BE2C (cell line): ENCODE data around the genes EIF3J, SPG11 and SQOR.

DNA sequence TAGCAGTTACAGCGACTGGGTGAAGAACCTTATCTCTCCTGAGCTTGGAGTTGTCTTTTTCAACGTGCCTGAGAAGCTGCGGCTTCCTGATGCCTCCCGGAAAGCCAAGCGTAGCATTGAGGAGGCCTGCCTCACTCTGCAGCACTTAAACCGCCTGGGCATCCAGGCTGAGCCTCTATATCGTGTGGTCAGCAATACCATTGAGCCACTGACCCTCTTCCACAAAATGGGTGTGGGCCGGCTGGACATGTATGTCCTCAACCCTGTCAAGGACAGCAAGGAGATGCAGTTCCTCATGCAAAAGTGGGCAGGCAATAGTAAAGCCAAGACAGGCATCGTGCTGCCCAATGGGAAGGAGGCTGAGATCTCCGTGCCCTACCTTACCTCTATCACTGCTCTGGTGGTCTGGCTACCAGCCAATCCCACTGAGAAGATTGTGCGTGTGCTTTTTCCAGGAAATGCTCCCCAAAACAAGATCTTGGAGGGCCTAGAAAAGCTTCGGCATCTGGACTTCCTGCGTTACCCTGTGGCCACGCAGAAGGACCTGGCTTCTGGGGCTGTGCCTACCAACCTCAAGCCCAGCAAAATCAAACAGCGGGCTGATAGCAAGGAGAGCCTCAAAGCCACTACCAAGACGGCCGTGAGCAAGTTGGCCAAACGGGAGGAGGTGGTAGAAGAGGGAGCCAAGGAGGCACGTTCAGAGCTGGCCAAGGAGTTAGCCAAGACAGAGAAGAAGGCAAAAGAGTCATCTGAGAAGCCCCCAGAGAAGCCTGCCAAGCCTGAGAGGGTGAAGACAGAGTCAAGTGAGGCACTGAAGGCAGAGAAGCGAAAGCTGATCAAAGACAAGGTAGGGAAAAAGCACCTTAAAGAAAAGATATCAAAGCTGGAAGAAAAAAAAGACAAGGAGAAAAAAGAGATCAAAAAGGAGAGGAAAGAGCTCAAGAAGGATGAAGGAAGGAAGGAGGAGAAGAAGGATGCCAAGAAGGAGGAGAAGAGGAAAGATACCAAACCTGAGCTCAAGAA, 4.7 kb downstream of the MAP1A start:
- RRBS, result no CpG with 5 or more reads among the region's 20 CpGs

DNA sequence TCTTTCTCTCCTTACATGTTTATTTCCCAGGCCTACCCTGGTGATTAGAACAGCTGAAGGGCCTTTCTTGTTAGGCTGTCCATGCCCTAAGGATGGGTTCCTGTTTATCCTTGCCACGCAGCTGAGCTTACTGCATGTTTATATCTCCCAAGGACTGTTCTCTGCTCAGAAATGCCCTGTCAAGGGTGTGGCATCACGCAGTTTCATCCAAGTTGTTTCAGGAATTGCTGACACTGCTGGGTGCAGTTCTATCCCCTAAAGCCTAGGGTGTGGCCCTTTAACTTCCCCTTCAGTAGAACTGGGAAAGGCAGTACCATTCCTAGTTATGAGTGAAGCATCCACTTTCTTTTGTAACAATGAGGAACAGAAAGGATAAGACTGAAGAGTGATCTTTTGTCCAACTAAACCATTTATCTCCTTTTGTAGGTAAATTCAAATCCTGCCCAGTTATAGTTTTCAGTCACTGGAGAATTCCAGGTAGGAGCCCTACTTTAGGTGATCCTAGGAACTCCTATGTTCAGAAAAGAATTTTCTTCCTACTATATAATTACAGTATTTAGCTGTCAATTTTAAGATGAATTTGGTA, 4.9 kb downstream of the ELL3 start:
- RRBS, result no CpG with 5 or more reads among the region's 2 CpGs

DNA sequence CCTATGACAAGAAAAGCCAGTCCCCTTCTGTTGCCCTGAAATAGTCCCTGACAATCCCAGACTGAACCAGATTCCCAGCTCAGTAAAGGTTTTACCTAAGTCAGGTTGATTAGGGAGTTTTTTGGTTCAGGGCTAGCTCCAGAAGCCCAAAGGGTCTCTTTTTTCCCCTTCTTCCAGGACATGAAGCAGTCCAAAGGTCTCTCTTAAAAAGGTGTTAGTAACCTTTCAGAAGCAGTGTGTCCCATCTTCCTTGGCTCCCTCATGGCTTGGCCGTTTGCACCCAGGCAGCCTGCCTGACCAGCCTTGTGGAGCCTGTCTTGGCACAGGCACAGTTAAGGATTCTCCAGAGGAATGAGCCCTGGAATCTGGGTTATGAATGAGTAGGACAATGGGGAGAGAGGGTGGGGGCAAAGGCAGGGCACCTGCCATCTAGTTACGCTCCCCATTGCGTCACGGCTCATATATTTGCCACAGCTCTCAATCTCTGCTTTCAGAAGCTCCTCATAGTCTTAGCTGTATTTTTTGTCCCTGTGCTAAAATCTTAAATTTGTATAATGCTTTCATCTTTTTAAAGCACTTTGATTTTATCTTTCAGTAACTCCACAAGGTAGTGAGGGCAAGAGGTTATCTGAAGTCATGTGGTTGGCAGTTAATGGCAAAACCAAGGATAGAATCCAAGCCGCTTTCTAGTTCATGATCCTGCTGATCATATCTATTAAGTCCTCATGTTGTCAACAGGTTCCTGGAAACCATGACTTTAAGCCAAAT, 50.6 kb downstream of the WDR76 start:
- RRBS, result no CpG with 5 or more reads among the region's 5 CpGs

GRCh38 chr15:44535848-44536281, 1.1 kb upstream of the EIF3J start:
- RRBS, result 7% methylated on average over 3 of the region's 17 CpGs

DNA sequence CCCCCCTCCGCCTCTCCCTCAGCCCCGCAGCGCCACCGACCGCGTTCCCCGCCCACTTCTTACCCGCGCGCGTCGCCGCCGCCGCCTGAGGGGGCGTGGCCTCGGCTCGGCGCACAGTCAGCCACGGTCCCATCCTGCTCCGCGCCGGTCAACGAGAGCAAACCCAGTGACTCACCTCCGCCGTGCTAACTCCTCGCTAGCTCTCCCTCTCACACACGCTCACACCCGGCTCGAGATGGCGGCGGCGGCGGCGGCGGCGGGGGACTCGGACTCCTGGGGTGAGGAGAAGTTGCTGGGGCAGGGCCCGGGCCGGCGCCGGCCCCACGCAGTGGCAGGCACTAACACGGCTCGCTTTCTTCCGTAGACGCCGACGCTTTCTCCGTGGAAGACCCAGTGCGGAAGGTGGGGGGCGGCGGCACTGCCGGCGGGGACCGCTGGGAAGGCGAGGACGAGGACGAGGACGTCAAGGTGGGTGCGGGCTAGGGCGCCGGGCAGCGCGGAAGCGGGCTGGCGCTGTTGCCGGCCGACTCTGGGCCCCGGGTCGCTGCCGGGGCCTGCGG, at the start of gene EIF3J:
EIF3J (plus strand) TSS at position 188 of the 560 bp plus-strand sequence.
- RRBS, result 1% methylated on average over 34 of the region's 73 CpGs

- RRBS, result under 1% methylated on average over 35 of the region's 72 CpGs
These were observed at the start of gene SPG11 for GRCh38 chr15:44662999-44664066. Gene SPG11, minus strand, starts transcription at chr15:44663662.

GRCh38 chr15:44724681-44725269, 11.6 kb upstream of the TRIM69 start:
- RRBS, result no CpG with 5 or more reads among the region's 6 CpGs

DNA sequence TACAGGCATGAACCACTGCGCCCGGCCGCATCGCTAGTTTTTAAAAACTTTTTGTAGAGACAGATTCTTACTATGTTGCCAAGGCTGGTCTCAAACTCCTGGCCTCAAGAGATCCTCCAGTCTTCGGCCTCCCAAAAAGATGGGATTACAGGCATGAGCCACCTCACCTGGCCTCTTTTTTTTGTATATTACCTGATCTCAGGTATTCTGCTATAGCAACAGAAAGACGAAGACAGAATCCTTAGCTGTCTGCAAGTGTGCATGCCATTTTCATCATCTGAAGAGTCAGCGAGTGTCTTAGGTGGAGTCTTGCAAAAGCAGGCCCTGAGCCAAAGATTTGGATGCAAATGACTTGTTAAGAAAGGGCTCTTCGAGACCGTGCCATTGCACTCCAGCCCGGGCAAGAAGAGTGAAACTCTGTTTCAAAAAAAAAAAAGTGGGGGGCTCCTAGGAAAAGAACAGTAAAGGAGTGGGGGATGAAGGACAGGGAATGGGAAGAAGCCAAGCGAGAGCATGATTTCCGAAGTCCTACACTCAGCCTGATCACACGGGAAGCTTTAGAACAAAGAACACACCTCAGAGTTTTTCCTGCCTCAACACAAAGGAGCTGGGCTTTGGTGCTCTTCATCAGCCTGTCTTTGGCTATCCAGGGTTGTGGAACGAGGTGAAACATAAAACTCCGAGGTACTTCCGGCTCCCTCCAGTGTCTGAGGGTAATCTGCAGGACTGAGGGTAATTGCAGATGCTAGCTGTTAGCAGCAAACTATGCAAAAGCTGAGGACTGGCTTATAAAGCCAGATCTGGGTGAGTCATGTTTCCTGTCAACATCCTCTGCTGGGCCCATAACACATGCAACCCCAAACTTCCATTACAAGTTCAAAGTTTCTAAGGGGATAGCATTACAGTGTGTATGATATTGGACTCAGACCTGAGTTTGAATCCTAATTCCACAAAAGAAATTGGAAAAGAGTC, 10.0 kb upstream of the TRIM69 start:
- RRBS, result no CpG with 5 or more reads among the region's 16 CpGs

DNA sequence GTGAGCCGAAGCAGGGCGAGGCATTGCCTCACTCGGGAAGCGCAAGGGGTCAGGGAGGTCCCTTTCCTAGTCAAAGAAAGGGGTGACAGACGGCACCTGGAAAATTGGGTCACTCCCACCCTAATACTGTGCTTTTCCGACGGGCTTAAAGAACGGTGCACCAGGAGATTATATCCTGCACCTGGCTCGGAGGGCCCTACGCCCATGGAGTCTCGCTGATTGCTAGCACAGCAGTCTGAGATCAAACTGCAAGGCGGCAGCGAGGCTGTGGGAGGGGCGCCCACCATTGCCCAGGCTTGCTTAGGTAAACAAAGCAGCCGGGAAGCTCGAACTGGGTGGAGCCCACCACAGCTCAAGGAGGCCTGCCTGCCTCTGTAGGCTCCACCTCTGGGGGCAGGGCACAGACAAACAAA, 3.1 kb downstream of the TRIM69 start:
- RRBS, result no CpG with 5 or more reads among the region's 16 CpGs

DNA sequence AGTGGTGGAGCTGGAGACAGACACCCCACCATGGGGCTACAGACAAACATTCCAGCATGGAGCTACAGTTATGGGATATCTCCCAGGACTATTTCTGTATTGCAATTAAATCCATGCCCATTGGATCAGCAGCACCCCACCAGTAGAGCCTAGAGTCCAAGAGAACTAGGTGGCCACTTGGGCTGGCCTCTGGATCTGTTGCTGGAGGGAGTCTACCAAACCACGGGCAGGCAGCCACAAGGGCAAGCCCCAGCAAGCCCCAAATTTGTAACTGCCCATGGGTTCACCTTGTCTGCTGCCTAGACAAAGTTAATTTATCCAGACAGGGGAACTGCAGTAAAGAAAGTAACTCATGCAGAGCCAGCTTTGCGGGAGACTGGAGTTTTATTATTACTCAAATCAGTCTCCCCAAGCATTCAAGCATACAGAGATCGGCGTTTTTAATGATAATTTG, 74.0 kb upstream of the TERB2 start:
- RRBS, result no CpG with 5 or more reads among the region's 4 CpGs

GRCh38 chr15:45048435-45049161, 25.6 kb downstream of the SORD start:
- RRBS, result no CpG with 5 or more reads among the region's 8 CpGs

- RRBS, result no CpG with 5 or more reads among the region's 29 CpGs
These were observed 22.6 kb downstream of the DUOX1 start for GRCh38 chr15:45152190-45152926.

DNA sequence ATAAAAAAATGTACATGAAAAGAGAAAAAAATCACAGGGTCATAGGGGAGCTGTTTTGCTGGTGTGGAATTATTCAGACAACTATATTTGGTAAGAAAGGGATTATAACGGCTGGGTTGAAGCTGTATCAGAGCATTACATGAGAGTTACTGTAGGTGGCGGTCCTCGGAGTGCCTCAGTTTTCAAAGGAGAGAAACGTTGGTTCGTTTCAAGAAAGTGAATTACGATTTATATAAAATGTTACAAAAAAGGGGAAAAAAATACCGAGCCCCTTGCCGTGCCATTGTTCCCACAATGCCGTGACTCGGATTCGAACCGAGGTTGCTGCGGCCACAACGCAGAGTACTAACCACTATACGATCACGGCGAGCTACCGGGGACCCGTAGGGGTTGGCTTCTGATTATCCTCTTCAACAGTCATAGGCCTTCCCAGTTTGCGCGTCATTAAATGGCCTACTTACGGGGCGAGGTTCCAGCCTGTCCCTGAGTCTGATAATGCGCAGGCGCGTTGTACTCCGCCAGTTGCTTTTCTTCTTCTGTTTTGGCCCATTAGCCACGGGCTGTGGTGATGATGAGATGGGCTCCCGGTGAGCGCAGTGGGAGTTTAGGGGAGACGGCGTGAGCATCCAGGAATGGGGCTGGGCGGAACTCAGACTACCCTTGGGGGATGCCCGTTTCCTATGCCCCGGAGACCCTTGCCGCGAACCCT, 10.7 kb upstream of the SHF start:
- RRBS, result under 1% methylated on average over 6 of the region's 37 CpGs

DNA sequence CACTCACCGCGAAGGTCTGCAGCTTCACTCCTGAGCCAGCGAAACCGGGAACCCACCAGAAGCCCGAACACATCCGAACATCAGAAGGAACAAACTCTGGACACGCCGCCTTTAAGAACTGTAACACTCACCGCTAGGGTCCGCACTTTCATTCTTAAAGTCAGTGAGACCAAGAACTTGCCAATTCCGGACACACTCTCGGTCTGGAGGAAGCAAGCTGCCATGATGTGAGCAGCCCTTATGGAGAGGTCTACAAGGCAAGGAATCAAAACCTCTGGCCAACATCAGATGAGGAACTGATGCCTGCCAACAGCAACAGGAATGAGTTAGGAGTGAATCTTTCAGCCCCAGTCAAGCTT, 62.9 kb downstream of the SLC28A2 start:
- RRBS, result no CpG with 5 or more reads among the region's 12 CpGs

DNA sequence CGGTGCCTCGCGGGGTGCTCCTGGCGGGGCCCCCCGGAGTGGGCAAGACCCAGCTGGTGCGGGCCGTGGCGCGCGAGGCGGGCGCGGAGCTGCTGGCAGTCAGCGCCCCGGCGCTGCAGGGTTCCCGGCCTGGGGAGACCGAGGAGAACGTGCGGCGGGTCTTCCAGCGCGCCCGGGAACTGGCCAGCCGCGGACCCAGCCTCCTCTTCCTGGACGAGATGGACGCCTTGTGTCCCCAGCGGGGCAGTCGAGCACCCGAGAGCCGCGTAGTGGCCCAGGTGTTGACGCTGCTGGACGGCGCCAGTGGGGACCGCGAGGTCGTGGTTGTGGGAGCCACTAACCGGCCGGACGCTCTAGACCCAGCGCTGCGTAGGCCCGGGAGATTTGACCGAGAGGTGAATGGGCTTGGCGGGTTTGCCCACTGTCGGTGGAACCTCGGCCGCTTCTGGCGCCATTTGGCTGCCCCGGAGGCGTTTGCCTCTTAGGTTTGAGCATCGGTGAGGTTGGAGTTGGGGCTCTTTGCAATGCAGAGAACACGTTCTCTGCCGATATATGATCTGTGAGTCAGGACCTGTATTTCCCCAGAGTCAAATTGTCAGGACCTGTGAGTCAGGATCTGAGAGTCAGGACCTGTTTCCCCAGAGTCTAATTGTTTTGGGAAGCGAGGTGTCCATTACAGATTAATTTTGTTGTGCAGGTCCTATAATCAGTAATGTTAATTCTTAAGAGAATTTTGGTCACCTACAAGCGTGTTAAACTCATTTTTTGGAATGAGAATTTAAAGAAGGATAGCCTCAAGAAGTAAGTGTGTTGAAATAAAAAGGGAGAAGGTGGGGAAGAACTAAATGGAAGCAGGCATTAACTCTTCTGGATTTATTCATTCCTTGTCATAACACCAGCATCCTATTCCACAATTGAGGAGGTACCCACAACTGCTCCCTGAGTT, 1.3 kb downstream of the SPATA5L1 start:
- RRBS, result 2% methylated on average over 23 of the region's 58 CpGs

DNA sequence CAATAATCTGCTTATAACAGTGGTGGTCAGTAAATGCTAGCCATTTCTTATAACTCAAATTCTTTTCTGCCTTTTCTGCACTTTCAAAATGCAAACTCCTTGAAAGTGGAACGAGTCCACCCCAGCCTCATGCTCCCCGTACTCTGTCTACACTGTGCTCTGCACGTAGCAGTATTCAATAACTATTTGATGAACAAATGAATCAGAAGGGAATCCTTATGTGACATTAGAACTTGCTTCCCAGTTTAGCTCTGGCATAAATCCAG, 18.8 kb downstream of the C15orf48 start:
- RRBS, result no CpG with 5 or more reads among the region's 3 CpGs

- RRBS, result no CpG with 5 or more reads among the region's 23 CpGs
These were observed 26.1 kb downstream of the C15orf48 start for GRCh38 chr15:45456166-45457225.

GRCh38 chr15:45634405-45635698, at the start of gene SQOR:
Gene SQOR, plus strand, starts transcription at chr15:45635029.
- RRBS, result 2% methylated on average over 24 of the region's 83 CpGs

GRCh38 chr15:45640479-45641052, 5.7 kb downstream of the SQOR start:
- RRBS, result no CpG with 5 or more reads among the region's 3 CpGs

- RRBS, result no CpG with 5 or more reads among the region's 6 CpGs
These were observed 314.1 kb downstream of the SQOR start for GRCh38 chr15:45948821-45949351.